Metanephros (tissue), 2 donors: Measurements from ENCODE around the genes GATM, CTXN2, FBN1 and COPS2.

GRCh38 chr15:45377961-45378886 is at the start of gene GATM:
GATM (minus strand) TSS chr15:45378544.
- RAMPAGE, long total RNA, result no peak

GRCh38 chr15:45391930-45392607 is 10.1 kb upstream of the SPATA5L1 start:
- RAMPAGE, long total RNA, result no peak

DNA sequence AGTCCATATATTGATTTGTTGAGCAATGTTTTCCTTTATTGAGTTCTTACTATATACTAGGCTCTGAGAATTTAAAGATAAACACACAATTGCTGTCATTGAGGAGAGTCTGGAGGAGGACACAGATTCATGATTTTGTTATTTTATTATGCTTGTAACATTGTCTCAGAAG is 19.1 kb downstream of the C15orf48 start:
- RAMPAGE, long total RNA, result no peak

GRCh38 chr15:45521859-45522713 is 469 bp downstream of the SLC30A4 start:
- RAMPAGE, long total RNA, result no peak

- RAMPAGE, long total RNA, result no peak
These were observed 24.6 kb downstream of the SQOR start for GRCh38 chr15:45659434-45659837.

GRCh38 chr15:45829871-45830229 is 195.0 kb downstream of the SQOR start:
- RAMPAGE, long total RNA, result no peak

DNA sequence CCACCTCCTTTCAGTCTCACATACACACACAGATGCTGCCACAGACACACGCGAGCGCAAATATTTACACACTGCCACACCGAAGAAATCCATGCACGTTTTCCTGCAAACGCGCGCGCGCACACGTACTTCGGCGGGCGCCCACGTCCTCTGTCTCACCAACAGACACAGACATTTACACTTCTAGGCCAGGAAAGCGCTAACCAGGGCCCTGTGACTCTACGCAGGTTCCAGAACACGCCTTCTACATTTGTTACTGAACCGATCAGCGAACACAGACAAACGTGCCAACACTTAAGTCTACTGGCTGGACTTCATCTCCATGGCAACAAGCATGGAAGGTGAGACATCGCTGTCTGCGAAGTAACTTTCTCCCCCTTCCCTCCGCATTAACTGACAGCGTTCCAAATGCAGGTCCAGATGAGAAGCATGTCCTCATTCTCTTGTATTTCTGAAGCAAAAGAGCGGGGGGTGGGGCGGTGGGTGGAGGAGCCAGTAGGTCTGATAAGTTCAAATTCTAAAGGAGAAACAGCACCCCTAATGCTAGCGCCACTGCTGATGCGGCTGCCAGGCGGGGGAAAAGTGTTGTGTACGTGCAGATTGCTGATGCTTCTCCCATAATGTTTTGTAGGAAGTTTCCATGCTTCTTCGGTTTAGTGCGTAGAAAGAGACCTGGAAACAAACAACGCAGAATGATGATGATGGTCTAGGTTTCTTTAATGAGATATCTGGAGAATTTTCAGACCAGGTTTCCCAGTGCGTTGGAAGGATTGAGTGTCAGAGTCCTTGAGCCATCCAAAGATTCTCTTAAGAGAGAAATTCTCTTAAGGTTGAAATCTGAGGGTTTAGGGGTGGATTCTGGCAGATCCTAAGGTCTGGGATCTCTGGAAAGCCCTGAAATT is at the start of gene CTXN2:
TSS of gene CTXN2 (plus strand) at position 153 of the 902 bp plus-strand sequence.
- RAMPAGE, long total RNA, result no peak

- RAMPAGE, long total RNA, result no peak
These were observed 864 bp upstream of the DUT start for GRCh38 chr15:48330409-48330720.

DNA sequence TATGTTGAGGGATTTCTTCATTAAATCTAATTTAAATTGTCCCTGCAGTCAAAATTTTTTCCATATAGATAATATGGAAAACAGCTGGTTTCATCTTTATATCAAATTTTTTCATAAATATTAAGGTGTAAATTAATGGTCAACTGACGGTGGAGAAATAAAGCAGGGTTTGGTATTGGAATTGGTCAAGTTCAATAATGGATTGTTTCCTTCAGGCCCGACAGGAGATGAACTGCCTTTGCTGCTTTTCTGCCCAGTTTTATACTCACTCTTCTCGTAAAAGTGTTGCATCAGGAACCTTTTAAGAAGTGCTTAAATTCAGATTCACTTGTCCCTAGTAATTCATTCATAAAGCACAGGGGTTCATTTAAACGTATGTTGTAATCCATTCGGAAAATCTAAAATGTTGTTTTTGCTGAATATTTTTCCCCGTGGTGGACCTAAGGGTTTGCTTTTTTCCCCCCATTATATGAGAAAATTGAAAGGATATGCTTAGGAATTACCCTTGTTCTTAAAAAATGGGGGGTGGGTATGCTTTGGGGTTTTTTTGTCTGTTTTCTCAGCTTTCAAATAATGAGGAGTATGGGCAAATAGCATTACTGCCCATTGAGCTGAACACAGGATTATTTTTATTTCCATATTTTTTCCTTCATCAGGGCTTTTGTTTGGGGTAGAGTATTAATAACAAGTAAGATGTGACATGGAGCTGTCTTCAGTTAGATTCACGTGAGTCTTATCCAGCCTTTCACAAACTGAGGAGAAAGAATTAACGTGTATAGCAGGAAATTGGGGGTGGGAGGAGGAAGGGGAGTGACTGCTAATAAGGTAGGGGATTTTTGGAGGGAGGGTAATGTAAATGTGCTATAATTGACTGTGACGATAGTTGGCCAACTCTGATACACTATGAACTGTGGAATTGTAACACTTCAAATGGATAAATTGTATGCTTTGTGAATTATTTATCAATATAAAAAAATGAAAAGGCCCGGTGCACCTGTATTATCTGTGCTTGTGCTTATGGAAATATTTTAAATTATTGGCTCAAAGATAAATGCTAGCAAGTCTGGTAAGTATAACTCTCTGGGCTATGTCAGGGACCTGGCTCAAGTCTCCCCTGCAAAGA is 8.6 kb downstream of the DUT start:
- RAMPAGE, long total RNA, result no peak

DNA sequence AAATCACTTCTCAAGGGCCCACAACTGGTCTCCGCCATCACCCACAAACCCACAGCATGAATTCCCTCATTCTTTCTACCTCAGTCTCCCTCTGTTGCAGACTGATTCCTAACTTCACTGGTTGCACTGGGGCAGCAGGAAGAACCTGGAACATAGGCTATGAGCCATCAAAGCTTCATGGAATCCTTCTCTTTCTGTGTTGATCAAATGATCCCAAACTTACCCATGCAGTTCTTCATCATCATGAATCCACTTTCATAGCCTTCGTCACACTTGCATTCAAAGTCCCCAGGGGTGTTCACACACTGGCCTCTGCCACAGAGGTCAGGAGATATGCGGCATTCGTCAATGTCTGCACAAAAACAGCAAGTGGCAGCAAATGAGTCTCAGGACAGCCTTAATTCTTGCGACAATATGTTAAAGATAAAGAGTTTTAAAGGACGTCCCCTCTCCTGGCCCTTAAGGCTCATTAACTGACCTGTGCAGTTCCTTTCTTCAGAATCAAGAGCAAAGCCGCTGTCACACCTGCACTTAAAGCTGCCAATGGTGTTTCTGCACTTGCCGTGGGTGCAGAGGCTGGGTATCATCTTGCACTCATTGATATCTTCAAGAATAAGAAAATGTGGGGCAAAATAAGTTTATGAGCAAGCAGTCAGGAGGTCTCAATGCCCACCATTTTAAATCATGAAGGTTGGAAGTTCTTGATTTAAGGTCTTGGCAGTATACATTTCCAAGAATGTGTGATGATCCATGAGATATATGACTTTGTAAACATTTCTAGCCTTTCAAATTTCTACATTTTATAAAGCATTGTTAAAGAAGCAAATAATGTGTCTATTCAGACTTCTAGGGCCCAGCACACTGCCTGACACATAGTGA is 156.9 kb downstream of the DUT start:
- RAMPAGE, long total RNA, result no peak

DNA sequence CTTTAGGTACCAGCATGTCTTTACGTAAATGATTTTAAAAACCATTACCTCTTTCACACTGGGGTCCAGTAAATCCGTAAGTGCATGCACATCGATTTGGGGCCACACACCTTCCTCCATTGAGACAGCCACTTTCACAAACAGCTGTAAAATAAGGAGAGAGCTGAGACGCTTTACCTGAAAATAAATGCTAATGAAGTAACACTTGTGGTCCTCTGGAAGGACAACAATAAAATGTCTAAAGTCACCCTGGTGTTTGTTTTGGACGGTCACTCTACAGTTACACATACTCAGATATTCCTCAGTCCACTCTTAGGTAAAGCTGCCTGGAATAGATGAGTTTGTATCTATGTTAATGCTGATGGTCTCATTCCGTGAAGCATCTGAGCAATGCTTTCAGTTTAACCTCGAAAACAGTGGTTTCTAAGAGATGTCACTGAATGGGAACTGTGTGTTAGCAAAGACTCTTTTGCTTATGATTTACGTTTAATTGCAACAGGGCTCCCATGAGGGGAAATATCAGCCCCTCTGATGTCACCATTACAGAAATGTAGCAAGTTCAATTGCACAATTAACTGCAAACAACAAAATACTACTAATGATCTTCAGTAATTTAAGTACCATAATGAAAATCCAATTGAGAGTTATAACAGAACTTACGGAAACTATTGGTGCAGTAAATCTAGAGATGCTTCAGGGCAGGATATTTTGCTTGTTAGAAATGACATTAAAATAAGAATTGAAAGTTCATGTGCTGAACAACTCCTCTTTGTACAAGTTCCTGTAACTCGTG is 49.1 kb downstream of the FBN1 start:
- RAMPAGE, long total RNA, result no peak

GRCh38 chr15:48603220-48603380 is 42.4 kb downstream of the FBN1 start:
- RAMPAGE, long total RNA, result no peak

- RAMPAGE, long total RNA, result no peak
These were observed at the start of gene FBN1 for GRCh38 chr15:48645587-48646398. FBN1 (minus strand) TSS chr15:48645709.

- RAMPAGE, long total RNA, result no peak
These were observed 23.4 kb upstream of the SHC4 start for GRCh38 chr15:48987010-48987675.

DNA sequence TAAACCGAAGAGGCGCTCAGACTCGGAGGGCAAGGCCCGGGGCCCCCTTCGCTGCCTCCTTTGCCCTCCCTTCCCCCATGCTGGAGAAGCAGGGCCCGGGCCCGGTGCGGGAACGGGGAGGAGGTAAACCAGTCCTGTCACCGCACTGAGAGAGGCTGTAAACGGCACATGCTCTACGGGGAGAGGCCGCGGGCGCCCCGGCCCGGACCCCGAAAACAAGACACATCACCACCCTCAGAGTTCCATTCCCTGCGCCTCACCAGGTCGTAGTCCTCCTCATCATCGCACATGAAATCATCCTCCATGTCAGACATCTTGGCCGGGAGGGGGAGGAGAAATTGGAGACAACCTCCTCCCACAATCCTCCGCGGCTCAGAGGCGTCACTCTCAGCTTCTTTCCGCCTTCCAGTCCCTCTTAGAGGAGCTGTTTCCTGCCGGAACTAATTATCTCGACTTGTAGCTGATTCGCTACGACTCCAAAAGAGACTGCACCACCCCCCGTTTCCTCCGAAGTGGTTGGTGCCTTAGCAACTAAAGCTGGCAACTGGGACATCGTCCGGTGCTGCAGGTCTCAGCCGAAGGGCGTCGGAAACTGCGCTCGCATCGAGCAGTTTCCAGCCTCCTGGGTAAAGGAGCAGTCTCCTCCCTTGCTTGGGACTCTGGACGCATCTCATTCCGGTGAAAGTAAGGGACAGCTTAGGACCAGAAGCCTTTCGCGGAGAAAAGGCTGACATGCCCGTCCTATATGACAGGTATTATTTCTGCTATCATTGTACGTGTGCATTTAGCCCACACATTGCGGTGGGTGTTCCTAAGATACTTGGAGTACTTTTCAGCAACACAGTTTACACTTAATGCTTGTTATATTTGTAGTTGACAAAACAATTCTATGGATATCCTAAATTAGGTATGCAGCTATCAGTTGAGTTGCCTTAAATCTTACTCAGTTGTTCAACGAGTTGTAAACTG is at the start of gene COPS2:
TSS of gene COPS2 (minus strand) at position 335 of the 969 bp plus-strand sequence.
- RAMPAGE, long total RNA, result start-site peak on the minus strand centred at position 335 of the sequence, 46 bp wide, 1,760 and 79 reads in 2 replicates

DNA sequence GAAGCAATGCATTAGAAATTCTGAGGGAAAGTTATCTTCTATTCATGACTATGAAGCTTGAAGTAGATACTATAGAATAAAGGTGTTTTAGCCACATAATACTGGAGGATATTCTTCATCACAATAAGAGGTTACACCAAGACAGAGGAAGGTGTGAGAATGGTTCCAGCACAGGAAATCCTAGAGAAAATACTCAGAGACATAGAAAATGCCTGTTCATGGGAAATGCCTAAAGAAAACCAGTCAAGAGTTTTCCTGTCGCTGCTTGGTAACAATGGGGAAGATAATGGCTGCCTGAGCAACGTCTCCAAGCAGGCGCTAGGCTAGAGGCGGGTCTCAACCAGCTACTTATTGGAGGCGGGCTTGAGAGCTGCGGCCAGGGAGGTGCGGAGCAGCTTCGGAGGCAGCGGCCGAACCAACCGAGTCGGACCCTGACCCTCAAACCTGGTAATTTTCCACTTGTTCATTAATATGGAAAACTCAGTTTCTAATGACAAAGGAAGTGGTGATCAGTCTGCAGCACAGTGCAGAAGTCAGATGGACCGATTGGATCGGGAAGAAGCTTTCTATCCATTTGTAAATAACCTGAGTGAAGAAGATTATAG is 173.0 kb downstream of the DTWD1 start:
- RAMPAGE, long total RNA, result no peak

- RAMPAGE, long total RNA, result no peak
These were observed 6.8 kb downstream of the ATP8B4 start for GRCh38 chr15:50112089-50112726.

DNA sequence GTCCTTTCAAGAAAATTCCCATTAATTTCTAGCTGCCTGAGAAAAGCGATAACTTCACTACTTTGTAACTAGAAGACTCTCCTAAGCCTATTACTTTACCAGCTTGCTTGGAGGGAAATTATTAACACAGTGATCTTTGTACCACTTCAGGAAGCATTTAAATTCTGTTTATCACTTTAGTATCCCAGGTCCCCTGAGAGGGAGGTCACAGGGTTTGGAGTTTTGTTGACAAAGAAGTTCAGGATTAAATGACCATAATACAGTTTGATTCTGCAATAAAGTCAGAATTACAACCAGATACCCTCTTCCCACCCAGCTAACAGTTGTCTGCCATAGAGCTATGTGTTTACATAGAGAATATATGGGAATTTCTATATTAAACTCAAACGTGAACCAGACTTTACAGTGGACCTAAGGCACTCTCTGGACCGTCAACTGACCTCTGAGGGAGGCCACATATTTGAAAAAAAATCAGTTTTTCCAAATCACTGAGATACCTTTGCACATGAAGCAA is 3.0 kb downstream of the SLC27A2 start:
- RAMPAGE, long total RNA, result no peak

DNA sequence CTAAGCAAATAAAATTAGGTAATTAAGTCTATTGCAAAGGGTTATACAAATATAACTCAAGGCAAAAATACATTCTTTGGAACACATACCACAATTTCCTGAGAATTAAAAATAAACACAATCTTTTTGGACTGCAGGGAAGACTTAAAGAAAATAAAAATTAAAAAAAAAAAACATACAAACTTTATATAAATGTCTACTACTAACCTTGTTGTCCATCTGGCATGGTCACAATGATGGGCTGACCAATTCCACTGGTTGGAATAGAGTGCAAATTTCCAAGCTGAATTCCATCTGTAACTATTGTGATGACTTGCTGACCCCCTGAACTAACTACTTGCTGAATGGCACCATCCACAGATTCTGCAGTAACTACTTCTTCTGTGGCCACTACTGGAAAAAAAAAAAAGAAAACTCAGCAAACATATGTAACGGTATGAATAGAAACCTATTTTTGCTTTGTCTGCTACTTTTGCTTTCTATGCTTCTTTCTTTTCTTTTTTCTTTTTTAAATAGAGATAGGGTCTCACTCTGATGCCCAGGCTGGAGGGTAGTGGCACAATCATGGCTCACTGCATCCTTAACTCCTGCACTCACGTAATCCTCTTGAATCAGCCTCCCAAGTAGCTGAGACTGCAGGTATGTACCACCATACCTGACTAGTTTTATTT is 23.9 kb upstream of the HDC start:
- RAMPAGE, long total RNA, result no peak

- RAMPAGE, long total RNA, result no peak
These were observed 953 bp downstream of the GABPB1 start for GRCh38 chr15:50353860-50354629.